ENCODE measurements around the gene ARF1.

- PRO-cap, result bidirectional peak, plus-strand start at chr1:228082708, minus-strand start at chr1:228082500
These were observed at the start of gene ARF1 for GRCh38 chr1:228082305-228082848. ARF1 (plus strand) TSS chr1:228082708.

GRCh38 chr1:228082849-228083849, 641 bp downstream of the ARF1 start:
- PRO-cap, result bidirectional peak, plus-strand start at chr1:228083137, minus-strand start at chr1:228083063

DNA sequence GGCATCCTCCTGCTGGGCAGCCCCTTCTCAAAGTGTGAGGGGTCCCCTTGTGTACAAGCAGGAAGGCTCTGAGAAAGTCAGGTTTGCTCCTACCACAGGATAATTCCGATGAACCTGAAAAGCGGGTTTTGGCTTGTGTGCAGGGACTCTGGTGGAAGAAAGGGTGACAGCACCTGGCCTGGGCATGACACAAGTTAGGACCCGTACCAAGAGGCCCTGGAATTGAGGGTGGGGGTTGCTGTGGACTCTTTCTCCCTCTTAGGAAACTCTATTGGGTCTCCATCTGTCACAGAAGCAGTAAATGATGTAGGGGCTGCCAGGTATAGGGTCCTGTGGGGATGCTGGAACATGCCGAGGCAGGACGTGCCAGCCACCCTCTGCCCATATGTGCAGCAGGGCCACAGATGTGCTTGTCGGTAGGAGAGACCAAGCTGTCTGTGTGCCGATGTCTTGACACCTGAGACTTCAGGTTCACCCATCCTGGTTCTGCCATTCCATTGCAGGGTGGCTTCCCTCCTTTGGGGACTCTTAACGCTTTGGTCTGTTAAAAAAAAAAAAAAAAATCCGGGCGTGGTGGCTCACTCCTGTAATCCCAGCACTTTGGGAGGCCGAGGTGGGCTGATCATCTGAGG, 9.9 kb downstream of the C1orf35 start:
- PRO-cap, result no peak

GRCh38 chr1:228142089-228142828, 2.2 kb downstream of the GUK1 start:
- PRO-cap, result no peak

- PRO-cap, result no peak
These were observed 1.2 kb upstream of the GJC2 start for GRCh38 chr1:228148141-228149290.

- PRO-cap, result bidirectional peak, plus-strand start at chr1:228150751, minus-strand start at chr1:228150536
These were observed 793 bp downstream of the GJC2 start for GRCh38 chr1:228150356-228151089.

- PRO-cap, result no peak
These were observed 10.8 kb downstream of the IBA57 start for GRCh38 chr1:228176167-228176985.

GRCh38 chr1:228192153-228192657, 15.6 kb upstream of the OBSCN start:
- PRO-cap, result unidirectional peak, minus-strand start at chr1:228192306

DNA sequence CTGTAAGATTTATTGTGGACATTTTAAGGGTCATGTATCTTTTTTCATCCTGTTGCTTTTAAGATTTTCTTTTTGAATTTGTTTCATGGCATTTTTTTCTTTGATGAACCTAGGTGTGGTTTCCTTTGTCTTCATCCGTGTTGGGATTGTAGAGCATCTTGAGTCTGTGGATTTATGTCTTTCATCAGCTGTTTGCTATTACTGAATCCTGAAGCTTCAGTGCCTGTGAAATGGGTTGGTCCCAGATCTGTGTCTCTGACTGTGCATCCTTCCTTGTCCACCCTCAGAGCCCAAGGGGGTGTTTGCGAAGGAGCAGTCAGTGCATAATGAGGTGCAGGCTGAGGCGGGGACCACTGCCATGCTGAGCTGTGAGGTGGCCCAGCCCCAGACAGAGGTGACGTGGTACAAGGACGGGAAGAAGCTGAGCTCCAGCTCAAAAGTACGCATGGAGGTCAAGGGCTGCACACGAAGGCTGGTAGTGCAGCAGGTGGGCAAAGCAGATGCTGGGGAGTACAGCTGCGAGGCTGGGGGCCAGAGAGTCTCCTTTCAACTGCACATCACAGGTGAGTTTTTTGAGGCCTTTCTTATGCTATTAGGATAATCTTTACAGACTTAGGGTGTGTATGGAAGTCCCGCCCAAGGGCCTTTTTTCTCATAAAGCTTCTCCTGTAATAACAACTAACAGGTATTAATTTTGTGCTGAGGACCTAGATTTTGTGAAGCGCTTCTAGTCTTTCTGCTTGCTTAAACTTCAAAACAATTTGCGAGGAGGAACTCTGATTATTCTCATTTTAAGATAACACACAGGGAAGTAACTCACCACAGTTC, 37.5 kb downstream of the OBSCN start:
- PRO-cap, result no peak

- PRO-cap, result no peak
These were observed 53.4 kb downstream of the TRIM11 start for GRCh38 chr1:228353208-228353565.

- PRO-cap, result no peak
These were observed 45.9 kb downstream of the TRIM11 start for GRCh38 chr1:228360573-228361394.

- PRO-cap, result no peak
These were observed 27.4 kb downstream of the TRIM11 start for GRCh38 chr1:228379204-228379586.

DNA sequence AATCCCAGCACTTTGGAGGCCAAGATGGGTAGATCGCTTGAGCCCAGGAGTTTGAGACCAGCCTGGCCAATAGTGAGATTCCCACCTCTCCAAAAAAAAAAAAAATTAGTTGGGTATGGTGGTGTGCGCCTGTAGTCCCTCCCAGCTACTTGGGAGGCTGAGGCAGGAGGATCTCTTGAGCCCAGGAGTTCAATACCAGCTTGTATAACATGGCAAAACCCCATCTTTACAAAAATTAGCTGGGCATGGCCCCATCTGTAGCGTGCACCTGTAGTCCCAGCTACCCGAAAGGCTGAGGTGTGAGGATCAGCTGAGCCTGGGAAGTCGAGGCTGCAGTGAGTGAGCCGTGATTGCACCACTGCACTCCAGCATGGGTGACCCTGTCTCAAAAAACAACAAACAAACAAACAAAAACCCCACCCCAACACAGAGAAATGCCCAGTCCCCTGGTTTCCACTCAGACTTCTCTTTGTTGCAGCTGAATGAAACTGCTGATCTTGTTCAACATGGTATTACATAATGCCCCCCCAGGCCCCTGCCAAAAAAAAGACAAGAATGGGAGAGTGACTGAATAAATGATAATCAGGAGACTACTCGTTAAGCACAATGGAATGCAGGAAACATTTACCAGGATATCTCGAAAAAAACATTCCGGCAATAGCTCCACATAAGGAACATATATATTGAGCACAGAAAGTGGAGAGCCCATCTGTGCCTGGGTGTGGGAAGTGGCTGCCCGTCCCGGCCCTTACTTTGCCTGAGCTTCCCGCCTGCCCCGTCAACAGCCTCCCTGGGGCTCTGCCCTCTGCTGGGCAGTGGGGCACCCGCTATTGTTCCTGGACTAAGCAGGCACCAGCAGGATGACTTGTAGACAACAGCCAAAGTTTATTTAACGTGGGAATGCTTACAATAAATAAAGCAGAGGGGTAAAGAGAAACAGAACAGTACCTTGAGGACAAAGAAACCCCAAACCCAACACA, 13.5 kb downstream of the TRIM11 start:
- PRO-cap, result no peak

- PRO-cap, result no peak
These were observed 1.7 kb downstream of the H3-4 start for GRCh38 chr1:228423393-228423988.

DNA sequence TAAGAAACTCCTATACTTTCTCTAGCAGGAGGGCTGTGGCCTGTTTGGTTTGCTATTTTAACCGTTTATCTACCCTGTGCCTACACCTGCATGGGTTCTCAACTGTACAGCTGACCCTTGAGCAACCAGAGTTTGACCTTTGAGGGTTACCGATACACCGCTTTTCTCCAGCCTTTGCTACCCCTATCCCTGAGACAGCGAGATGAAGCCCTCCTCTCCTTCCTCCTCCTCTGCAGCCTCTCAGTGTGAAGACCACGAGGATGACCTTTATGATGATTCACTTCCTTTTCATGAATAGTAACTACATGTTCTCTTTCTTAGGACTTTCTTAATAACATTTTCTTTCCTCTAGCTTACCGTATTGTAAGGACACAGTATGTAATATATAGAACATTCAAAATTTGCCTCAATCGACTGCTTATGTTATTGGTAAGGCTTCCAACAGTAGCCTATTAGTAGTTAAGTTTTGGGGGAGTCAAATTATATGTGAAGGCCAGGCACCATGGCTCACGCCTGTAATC, 14.5 kb upstream of the RNF187 start:
- PRO-cap, result no peak

- PRO-cap, result no peak
These were observed 1.7 kb downstream of the RNF187 start for GRCh38 chr1:228488545-228489531.

DNA sequence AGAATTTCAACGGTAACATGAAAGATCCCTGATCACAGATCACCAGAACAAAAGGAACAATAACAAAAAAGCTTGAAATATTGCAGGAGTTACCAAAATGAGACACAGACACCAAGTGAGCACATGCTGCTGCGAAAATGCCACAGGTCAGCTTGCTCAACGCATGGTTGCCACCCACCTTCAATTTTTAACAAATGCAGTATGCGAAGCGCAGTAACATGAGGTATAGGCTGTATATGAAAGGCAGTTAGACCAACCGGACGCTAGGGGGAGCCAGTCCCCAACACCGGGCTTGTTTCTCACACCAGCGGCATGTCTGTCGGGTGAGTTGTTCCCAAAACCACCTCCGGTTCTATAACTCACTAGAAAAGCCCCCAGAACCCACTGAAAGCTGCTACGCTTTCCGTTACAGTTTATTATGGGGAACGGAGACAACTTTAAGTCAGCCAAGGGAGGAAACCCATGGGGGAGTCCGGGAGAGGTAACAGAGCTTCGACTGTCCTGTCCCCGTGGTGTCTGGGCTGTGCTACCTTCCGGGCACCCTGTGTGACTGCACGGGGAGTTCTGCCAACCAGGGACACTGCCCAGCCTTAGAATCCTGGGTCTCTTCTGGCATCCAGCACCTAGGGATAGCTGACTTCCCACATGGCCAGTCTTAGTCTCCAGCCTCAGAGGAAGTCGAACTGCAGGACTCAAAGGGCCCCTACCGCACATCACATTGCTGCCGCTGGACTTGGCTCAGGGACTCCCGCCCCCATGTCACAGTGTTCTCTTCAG, 13.9 kb downstream of the RNF187 start:
- PRO-cap, result no peak

GRCh38 chr1:228646633-228647272, 88.5 kb upstream of the RHOU start:
- PRO-cap, result no peak

DNA sequence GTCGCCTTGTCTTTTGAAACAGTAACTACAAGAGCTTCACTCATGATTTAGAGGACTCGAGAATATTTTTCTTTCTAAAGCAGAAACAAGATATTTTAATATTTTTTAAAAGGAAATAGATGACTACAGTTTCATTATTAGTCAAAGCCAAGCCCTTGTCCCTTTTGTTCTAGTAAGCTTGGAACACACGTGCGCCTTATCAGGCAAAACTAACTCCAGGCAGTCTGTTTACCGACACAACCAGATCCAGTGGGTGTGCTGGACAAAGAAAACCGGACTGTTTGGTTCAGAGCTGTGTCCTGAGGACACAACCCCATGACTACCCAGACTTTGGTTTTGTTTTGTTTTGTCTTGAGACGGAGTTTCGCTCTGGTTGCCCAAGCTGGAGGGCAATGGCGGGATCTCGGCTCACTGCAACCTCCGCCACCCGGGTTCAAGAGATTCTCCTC, 13.9 kb upstream of the RHOU start:
- PRO-cap, result no peak

DNA sequence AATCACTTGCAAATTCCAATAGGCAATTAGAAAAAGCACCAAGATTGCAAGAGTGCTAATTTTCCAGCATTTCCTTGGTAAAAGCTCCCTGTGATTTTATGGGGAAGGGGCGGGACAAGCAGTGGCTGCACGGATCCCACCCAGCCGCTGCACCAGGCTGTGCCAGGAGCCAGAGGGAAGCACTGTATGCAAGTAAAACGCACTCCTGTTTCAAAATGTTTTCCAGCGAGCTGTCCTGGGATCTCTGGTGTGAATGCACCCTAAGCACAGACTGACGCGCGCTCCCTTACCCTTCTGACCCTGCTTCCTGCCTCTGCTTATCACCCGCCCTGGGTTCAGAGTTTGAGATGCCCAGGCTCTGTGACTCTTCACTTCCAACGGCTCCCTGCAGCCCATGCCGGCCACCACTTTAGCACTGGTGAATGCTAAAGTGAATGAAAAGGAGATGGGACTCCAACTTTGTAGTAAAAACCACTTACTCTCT, 131.2 kb downstream of the RHOU start:
- PRO-cap, result no peak